Liver (tissue), 9 donors: ENCODE measurements around a stretch of chr14.

GRCh38 chr14:100567017-100567522 lies 20.1 kb downstream of the BEGAIN start:
- PRO-cap, 5 experiments, result no peak in any of the 5 experiments
- RAMPAGE, long total RNA, 2 experiments, result no peak in any of the 2 experiments
- RRBS, result 3% methylated on average over 1 of the region's 27 CpGs

- PRO-cap, 5 experiments, result no peak in any of the 5 experiments
- RAMPAGE, long total RNA, 2 experiments, result no peak in any of the 2 experiments
- RRBS, result 15% methylated on average over 10 of the region's 41 CpGs
These were observed 17.8 kb downstream of the BEGAIN start for GRCh38 chr14:100569146-100570171.

- PRO-cap, 5 experiments, result no peak in any of the 5 experiments
- RAMPAGE, long total RNA, 2 experiments, result no peak in any of the 2 experiments
- RRBS, result 33% methylated on average over 1 of the region's 24 CpGs
These were observed 61.2 kb upstream of the DLK1 start for GRCh38 chr14:100665227-100666217.

DNA sequence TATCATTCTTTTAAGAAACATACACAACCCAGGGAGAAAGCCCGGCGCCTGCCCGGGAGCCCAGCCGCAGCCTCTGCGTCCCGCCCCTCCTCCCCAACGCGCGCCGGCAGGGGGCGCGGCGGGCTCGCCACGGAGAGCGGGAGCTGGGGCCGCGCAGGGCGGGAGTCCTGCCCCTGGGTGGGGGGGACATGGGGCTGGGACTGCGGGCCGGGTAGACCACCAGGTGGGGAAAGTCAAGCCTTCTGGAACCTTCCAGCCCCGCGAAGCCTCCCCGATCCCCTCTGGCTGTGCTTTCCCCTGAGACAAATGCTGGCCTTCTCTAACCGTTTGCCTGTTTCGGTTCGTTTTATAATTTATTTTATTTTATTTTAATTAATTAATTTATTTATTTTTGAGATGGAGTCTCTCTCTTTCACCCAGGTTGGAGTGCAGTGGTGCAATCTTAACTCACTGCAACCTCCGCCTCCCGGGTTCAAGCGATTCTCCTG lies 16.9 kb upstream of the DLK1 start:
- PRO-cap, 5 experiments, result no peak in any of the 5 experiments
- RAMPAGE, long total RNA, 2 experiments, result no peak in any of the 2 experiments
- RRBS, result 15% methylated on average over 9 of the region's 30 CpGs

DNA sequence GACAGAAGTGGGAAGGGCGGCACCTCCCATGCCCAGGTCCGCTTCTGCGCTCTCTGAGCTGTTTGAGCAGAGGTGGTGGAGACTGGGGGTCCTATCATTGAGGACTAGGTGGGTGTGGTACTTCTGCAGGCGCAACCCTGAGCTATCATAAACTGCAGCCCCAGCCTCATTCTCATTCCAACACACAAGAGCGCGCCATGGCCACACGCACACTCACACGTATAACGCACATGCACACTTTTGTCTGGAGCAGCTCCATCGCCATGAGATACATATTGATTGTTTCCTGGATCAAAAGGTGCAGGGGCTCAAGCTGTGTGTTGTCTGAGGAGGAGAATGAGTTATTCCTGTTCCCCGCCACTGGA lies 84.8 kb downstream of the DLK1 start:
- PRO-cap, 5 experiments, result no peak in any of the 5 experiments
- RAMPAGE, long total RNA, 2 experiments, result no peak in any of the 2 experiments
- RRBS, result no CpG with 5 or more reads among the region's 11 CpGs

GRCh38 chr14:100839872-100841039 lies 63.3 kb downstream of the RTL1 start:
- PRO-cap, 5 experiments, result no peak in any of the 5 experiments
- RAMPAGE, long total RNA, 2 experiments, result no peak in any of the 2 experiments
- RRBS, result no CpG with 5 or more reads among the region's 30 CpGs

DNA sequence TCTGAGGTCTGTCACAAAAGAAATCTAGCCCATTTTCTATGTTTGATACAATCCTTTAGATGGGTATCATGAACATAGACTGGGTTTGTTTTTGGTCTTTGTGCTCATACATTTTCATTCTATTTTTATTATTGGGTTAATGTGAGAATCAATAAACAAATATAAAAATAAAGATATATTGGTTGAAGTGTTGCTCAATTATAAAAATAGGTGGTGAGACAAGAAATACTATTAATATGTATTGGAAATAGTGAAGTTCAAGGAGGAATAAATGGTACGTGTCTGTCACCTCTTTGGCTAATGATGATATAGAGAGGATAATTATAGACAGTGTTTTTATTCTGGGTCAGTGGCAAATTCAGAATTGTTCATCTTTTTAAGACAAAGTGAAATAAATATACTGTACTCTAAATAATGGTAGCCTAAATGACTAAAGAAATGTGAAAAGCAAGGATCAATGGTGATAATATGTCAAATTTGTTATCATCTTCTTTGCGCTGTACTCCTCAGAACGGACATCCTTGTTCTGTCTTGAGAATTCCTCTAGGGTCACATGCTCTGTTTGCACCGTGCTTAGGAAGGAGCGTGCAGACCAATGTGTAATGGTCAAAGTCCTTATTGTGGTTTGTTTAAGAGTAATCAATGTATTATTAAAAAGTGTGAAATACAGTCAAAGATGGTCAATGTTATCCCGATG lies 77.7 kb upstream of the RTL1 start:
- PRO-cap, 5 experiments, result no peak in any of the 5 experiments
- RAMPAGE, long total RNA, 2 experiments, result no peak in any of the 2 experiments
- RRBS, result no CpG with 5 or more reads among the region's 6 CpGs

GRCh38 chr14:100986961-100987280 lies 83.4 kb upstream of the RTL1 start:
- PRO-cap, 5 experiments, result no peak in any of the 5 experiments
- RAMPAGE, long total RNA, 2 experiments, result no peak in any of the 2 experiments
- RRBS, result no CpG with 5 or more reads among the region's 4 CpGs

GRCh38 chr14:101077430-101078237 lies 174.1 kb upstream of the RTL1 start:
- PRO-cap, 5 experiments, result no peak in any of the 5 experiments
- RAMPAGE, long total RNA, 2 experiments, result no peak in any of the 2 experiments
- RRBS, result 10% methylated on average over 11 of the region's 47 CpGs

DNA sequence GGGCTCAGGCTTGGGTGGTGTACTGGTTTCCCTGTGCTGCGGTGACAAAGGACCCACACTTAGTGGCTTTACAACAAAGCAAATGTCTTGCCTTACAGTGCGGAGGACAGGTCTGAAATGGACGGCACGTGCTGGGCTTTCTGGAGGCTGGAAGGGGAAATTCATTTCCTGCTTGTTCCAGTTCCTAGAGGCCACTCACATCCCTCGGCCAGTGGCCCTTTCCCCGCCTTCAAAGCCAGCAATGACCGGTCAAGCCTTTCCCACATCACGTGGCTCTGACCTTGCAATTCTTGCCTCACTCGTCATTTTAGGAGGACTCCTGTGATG lies 298.2 kb upstream of the RTL1 start:
- PRO-cap, 5 experiments, result peak in 2 of 5 experiments; most common minus-strand start position 234 of the sequence (in 2)
- RAMPAGE, long total RNA, 2 experiments, result no peak in any of the 2 experiments
- RRBS, result no CpG with 5 or more reads among the region's 9 CpGs

DNA sequence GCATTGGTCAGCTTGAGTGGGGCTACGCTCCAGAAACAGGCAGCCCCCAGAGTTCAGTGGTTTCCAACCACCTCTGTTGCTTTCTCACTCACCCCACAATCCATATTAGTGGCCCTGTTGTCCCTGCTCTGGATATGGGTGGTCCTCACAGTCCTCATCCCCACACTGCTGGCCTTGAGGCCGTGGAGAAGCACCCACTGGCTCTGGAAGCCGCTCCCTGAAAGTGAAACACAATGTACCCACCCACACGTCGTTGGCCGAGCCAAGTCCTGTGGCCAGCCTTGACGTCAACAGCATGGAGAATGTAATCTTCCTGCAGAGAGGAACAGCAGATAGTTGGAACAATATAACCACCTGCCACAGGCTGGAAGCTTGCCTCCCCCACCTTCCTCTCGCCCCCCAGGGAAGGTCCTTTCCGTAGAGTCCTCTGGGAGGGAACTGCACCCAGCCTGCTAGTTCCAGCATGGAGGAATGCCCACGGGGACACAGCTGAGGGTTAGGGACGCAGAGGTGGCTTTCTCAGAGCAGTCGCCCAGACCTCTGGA lies 351.9 kb upstream of the RTL1 start:
- PRO-cap, 5 experiments, result no peak in any of the 5 experiments
- RAMPAGE, long total RNA, 2 experiments, result no peak in any of the 2 experiments
- RRBS, result no CpG with 5 or more reads among the region's 12 CpGs

- PRO-cap, 5 experiments, result peak in 1 of 5 experiments; most common plus-strand start chr14:101717579 (in 1)
- RAMPAGE, long total RNA, 2 experiments, result no peak in any of the 2 experiments
- RRBS, result no CpG with 5 or more reads among the region's 13 CpGs
These were observed 44.1 kb upstream of the PPP2R5C start for GRCh38 chr14:101717265-101717860.

GRCh38 chr14:101718555-101719156 lies 42.9 kb upstream of the PPP2R5C start:
- PRO-cap, 5 experiments, result no peak in any of the 5 experiments
- RAMPAGE, long total RNA, 2 experiments, result no peak in any of the 2 experiments
- RRBS, result no CpG with 5 or more reads among the region's 6 CpGs

DNA sequence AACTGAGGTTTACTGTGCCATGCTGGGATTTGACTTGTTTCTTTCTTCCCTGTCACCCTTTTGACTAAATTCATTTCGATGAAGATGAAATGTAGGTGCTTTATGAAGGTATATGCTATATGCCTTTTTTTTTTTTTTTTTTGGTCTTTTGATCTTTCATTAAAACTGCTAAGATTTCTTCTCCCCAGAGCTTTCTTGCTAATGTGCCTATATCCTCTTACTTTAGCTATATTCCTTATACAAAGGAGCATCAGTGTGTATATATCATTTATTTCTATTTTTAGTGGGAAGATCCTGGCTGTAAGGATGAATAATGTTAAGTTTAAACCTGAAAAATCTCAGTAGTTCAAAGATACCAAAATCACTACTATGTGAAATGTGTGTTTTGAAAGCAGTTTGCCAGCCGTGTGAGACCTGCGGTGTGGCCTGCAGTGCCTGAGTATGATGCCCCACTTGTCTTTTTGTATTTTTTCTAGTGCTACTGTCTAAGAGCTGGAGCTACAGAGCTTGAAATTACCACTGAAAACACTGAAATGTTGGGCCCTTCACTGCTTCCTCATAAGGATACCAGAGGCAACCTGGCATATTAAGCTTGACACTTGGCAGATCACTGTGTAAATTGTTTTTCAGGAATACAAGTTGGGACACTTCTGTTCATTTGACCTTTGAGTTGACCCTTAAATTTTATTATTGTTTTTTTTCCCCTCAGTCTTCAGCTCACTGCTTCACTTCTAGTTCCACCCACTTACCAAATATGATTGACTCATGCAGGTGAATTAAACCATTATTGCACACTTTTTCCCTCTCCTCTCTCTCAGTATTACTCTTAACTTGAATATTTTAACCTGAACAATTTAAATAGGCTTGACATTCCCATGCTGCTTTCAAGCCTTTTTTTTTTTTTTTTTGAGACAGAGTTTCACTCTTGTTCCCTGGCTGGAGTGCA lies 3.4 kb downstream of the PPP2R5C start:
- PRO-cap, 5 experiments, result no peak in any of the 5 experiments
- RAMPAGE, long total RNA, 2 experiments, result no peak in any of the 2 experiments
- RRBS, result no CpG with 5 or more reads among the region's 3 CpGs

- PRO-cap, 5 experiments, result no peak in any of the 5 experiments
- RAMPAGE, long total RNA, 2 experiments, result no peak in any of the 2 experiments
- RRBS, result no CpG with 5 or more reads among the region's 5 CpGs
These were observed 4.7 kb downstream of the PPP2R5C start for GRCh38 chr14:101765970-101766749.

GRCh38 chr14:101767317-101768137 lies 6.0 kb downstream of the PPP2R5C start:
- PRO-cap, 5 experiments, result no peak in any of the 5 experiments
- RAMPAGE, long total RNA, 2 experiments, result no peak in any of the 2 experiments
- RRBS, result no CpG with 5 or more reads among the region's 8 CpGs

- PRO-cap, 5 experiments, result no peak in any of the 5 experiments
- RAMPAGE, long total RNA, 2 experiments, result no peak in any of the 2 experiments
- RRBS, result no CpG with 5 or more reads among the region's 5 CpGs
These were observed 49.8 kb downstream of the PPP2R5C start for GRCh38 chr14:101811251-101811786.

- PRO-cap, 5 experiments, result no peak in any of the 5 experiments
- RAMPAGE, long total RNA, 2 experiments, result no peak in any of the 2 experiments
- RRBS, result 71% methylated on average over 4 of the region's 12 CpGs
These were observed 50.5 kb downstream of the PPP2R5C start for GRCh38 chr14:101811787-101812648.

- PRO-cap, 5 experiments, result no peak in any of the 5 experiments
- RAMPAGE, long total RNA, 2 experiments, result no peak in any of the 2 experiments
- RRBS, result no CpG with 5 or more reads among the region's 20 CpGs
These were observed 53.7 kb downstream of the PPP2R5C start for GRCh38 chr14:101814817-101816003.

- PRO-cap, 5 experiments, result no peak in any of the 5 experiments
- RAMPAGE, long total RNA, 2 experiments, result no peak in any of the 2 experiments
- RRBS, result 71% methylated on average over 4 of the region's 10 CpGs
These were observed 61.4 kb downstream of the PPP2R5C start for GRCh38 chr14:101822765-101823376.